ENCODE results near the genes RASGEF1B, SCD5 and LIN54.

DNA sequence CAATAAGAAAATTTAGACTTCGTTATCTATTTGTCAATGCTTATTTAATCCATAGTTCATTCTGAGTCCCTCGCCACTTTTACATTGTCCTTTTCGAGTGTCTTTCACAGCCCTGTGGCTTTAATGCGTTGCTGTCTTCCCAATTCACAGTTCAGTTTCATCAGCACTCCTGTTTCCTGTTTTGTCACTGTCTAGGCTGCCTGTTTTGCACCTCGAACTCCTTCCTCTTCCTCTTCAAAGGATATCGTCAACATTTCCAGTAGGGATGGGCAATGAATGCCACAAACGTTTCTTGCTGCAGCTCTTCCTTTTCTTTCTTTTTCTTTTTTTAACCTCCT is 105.3 kb downstream of the ANXA3 start:
- PRO-cap = bidirectional peak, plus-strand start at position 253 of the sequence, minus-strand start at position 125 of the sequence

- PRO-cap = no peak
These were observed 68.9 kb upstream of the BMP2K start for GRCh38 chr4:78707101-78707764.

DNA sequence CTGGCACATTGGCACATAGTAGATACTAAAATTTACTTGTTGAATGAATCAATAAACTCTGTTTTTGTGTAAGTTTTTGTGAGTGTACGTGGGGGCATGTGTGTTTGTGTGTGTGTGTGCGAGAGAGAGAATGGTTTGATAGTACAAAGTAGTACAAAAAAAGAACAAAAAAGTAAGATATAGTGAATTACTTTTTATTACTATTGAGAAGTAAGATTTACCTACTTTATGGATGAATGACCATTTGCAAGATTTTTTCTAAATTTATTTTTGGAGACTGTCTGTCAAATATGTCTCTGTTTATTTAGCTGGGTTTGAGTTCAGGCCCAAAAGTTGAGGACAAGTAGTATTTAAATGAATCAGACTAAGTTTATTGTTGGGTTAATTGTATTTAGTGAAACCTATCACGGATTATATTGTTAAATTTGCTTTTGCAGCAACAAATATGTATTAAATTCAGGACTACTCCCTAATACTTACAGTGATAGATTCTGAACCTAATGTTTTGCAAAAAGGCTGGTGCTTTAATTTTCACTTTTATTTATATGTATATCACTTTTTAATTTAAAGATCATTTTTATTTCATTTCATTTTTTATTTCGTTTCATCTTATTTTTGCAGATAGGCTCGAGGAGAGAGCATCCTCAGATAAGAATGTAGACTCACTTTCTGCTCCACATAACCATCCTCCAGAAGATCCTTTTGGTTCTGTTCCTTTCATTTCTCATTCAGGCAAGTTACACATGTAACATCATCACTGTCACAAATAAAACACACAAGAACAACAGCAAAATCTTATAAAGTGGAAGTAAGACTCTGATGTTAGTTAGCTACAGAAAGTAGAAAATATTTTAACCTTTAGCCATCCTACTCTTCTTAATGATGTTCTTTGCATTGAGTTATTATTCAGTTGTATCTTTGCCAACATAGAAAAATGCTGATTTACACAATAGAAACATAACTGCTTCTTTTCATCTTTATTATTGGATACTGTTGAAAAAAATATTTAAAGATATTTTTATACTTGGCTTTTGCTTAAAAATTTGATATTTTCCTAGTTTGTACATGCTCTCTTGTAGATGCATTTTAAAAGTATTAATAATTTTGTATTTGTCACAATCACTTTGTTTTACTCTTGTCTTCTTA is 52.3 kb downstream of the PAQR3 start:
- PRO-cap = no peak

GRCh38 chr4:78899025-78900160 is 39.8 kb downstream of the PAQR3 start:
- PRO-cap = no peak

DNA sequence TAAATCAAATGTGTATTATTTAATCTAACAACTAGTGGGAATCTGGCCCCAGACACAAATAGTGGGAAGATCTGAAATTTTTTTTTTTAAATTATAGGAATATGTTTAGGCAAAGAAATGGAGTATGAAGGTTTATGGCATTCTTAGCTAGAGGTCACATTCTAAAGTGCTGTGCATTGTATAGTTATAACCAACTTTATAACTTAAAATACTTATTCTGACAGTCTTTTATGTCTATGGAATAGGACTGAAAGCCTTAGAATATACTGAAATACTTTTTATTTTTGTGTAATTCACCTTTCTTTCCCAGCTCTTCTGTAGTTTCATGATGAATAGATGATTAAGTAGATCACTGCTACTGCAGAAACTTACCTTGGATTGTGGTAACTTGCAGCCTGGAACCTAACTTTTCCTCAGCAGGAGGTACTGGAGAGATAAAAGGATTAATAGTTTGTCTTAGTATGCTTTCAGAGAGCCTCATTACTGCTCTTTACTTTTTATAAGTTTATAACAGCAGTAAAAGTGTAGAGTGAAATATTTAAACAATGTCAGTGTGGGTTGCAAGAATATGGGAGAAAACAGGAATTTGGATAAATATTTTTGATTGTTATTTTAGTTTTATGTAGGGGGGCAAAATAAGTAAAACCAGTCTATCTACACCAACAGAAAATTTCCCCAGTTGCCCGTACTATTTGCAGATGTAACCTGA is 33.3 kb downstream of the PAQR3 start:
- PRO-cap = no peak

- PRO-cap = no peak
These were observed 1.4 kb downstream of the PAQR3 start for GRCh38 chr4:78937824-78938289.

DNA sequence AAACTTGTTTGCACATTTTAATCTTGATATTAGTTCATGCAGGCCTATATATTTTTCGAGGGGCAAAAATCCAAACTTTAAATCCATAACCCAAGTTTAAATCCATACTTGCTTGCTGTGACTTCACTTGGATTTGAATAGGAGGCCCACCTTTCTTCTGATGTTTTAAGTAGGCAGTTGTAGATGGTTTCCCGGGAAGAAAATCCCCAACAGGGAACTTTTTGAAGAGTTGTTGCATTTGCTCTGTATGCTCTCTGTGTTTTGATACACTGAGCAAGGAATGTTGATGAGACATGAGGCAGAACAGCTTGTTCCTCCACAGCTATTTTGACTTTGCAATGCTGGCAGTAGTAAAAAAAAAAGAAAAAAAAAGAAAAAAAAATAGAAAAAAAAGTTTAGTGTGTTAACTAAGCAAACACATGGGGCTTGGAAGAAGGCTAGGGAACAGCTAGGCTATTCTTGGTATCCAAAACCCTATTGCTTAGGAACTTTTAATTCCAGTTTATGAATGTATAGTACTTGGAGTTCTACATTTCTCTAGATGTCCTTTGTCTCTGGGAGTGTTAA is 23.3 kb upstream of the PAQR3 start:
- PRO-cap = no peak

DNA sequence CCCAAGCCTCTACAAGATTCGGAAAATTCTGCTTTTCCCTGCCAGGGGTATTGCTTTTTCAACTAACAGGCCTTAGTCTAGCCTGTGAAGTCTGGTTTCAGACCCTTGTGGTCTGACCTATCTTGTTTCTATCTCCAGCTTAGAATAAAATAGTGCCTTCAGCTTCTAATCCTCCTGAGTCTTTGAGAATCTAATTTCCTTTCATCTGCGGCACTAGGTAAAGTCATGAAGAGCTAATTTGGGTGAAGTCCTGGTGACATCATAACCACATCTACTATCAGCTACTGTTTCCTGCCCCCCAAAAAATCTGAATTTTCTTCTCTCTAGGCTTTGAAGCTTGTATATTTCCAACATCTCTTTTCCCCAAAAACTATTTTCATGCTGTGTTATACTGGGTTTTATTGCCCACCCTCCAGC is 52.8 kb upstream of the ANTXR2 start:
- PRO-cap = no peak

- PRO-cap = no peak
These were observed 58.5 kb upstream of the PRDM8 start for GRCh38 chr4:80138778-80139250.

- PRO-cap = no peak
These were observed 23.9 kb upstream of the PRDM8 start for GRCh38 chr4:80173416-80173846.

GRCh38 chr4:80265362-80266159 is 903 bp upstream of the FGF5 start:
- PRO-cap = no peak

DNA sequence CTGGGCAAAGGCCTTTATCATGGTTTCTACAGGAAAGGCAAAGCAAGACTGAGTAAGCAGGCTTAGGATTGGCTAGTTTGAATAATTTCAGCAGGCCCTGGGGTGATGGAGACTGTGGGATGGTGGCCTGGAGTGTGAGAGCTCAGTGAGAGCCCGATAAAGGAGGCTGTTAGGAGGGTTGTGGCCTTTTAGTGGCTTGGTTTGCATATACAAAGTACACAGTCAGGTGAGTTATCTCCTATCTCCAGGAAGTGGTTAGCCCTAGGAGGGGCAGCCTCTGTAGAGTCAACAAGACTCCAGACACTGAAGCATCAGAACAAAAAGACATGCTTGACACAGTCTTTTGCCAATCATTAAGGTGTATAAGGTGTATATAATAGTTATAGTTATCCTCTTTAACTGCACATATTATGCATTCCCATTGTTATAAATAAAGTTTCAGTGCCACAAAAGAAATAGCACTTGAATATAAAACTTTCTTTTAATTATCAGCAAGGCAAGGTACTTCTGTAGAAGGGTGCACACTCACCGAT is 157.3 kb downstream of the CFAP299 start:
- PRO-cap = no peak

GRCh38 chr4:81471397-81471959 is at the start of gene RASGEF1B:
Gene RASGEF1B, minus strand, starts transcription at chr4:81471907.
- PRO-cap = unidirectional peak, minus-strand start at chr4:81471640; bidirectional peak, plus-strand start at chr4:81472147, minus-strand start at chr4:81471838

DNA sequence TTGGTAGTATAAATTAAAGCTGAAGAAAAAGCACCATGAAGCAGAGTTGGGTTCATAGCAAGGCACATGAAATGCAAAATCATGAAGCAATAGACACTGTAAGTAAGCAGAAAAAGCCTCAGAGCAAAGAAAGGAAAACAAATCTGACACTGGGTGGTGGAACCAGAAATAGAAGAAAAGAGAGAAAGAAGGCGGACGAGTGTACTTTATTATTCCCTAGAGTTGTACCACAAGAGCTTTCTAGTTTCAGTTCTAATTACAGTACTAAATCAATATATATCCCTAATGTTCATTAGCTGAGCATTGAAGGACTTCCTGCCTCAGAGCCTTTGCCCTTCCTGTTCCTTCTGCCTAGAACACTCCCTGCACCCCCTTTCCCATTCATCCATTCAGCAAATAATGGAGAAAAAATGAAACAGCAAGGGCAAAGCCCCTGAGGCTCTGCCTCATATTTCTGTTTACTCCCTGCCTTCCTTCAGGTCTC is 153.8 kb upstream of the RASGEF1B start:
- PRO-cap = no peak

- PRO-cap = no peak
These were observed 18.7 kb downstream of the HNRNPD start for GRCh38 chr4:82355024-82355474.

DNA sequence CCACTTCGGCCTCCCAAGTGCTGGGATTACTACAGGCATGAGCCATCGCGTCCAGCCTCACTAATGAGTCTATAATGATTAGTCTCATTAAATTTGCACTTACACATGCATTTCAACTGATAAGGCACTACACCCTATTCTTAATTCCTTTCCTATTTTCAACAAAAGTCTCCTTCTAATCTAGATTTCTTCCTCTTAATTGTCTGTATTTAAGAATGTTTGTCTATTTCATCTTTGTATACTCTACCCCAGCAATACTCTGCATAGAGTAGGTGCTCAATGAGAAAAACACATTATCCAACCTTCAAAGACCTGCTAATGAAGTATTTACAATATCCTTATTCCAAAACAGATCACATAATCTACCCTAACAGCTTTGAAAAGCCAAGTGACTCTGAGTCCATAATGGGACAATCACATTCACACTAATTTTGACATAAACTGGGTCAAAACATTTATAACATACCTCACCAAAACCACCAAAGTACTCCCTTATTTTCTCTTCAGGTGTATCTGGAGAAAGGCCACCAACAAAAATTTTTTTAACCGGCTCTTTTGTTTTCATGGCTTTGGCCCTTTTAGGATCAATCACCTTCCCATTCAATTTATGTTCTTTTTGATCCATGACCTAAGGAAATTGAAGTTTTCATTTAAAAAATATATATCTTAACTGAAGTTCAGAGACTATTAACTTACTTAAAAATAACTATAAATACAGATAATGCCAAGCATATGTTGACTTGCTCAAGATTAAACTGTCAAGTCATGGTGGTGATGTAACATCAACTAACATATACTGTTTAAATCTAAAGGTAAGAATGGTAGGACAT is 15.4 kb downstream of the HNRNPD start:
- PRO-cap = no peak

GRCh38 chr4:82427905-82428729 is 2.1 kb downstream of the HNRNPDL start:
- PRO-cap = no peak

DNA sequence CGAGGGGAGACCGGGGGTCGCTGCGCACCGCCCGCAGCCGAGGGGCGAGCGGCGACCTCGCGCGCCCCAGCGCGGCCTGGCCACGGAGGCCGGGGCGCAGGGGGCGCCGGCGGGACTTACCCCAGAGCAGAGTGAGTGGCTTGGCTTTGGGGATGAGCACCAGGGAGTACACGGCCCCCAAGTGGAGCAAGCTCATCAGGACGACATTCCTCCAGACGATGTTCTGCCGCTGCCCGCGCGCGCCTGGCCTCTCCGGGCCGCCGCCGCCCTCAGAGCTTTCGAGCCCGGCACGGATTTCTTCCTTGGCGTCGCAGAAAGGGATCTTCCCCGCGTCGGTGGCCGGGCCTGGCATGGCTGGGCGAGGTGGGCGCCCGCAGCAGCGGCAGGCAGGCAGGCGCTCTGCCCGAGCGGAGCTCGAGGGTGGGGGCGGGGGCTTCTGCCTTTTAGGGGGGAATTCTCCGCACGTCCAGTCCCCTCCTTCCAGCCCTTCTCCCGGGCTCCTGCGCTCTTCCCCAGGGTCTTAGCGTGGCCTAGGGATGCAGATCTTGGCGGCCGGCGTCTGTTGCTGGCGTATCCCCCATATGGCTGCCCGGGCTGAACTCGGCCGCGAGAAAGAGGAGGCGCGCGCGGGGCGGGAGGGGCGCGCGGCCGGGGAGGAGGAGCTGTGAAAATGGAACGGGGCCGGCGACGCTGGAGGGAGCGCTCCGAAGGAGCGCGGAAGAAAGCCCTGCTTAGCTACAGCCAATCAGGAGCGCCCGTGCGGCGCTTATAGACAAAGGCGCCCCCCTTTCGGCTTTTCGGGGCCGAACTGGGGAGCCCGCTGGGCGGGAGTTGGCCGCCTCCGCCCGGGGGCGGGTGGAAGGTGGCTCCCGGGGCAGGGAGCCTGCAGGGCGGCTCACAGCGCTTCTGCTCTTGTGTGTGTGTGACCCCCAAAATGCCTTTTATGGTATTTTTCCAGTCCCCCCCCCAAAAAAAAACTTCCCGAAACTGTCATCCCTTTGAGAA is at the start of gene SCD5:
Gene SCD5 (minus strand): TSS at position 611 of the 1,005 bp plus-strand sequence.
- PRO-cap = bidirectional peak, plus-strand start at position 795 of the sequence, minus-strand start at position 587 of the sequence

DNA sequence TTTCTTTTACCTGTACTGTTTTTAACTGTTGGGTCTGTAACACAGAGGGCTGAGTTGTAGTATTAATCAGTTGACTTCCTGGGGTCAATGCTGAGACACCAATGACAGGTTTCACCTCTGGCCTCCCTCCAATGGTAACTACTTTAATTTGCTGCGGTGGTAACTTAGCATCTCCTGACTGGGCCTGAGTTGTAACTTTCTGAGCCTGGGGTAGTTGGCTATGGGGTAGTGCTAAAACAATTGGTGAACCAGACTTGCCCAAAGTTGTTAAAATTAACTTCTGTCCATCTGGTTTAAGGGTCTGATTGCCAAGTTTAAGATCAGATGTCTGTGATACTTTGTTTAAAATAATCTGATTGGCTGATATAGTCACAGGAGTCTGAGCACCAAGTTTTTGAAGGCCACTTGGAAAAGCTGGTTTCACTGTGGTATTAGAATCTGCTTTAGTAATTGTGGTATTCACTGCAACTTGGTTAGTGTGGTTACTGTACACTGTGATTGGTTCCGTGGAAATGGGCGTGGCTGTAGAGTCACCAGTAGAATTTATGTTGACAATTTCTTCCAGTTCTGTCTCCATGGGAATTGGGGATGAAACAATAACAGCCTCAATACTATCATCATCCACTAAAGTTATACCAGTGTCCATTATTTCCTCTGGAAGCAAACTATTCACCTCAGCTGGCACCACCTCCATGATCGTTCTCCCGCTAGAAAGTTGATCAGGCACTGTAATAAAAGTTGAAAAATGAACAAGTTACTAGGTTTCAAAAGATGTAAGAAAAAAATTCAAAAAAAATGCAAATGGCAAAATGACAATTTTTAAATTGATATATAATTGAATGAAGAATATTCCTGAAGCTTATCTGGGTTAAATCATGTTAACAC is 26.2 kb downstream of the LIN54 start:
- PRO-cap = no peak

DNA sequence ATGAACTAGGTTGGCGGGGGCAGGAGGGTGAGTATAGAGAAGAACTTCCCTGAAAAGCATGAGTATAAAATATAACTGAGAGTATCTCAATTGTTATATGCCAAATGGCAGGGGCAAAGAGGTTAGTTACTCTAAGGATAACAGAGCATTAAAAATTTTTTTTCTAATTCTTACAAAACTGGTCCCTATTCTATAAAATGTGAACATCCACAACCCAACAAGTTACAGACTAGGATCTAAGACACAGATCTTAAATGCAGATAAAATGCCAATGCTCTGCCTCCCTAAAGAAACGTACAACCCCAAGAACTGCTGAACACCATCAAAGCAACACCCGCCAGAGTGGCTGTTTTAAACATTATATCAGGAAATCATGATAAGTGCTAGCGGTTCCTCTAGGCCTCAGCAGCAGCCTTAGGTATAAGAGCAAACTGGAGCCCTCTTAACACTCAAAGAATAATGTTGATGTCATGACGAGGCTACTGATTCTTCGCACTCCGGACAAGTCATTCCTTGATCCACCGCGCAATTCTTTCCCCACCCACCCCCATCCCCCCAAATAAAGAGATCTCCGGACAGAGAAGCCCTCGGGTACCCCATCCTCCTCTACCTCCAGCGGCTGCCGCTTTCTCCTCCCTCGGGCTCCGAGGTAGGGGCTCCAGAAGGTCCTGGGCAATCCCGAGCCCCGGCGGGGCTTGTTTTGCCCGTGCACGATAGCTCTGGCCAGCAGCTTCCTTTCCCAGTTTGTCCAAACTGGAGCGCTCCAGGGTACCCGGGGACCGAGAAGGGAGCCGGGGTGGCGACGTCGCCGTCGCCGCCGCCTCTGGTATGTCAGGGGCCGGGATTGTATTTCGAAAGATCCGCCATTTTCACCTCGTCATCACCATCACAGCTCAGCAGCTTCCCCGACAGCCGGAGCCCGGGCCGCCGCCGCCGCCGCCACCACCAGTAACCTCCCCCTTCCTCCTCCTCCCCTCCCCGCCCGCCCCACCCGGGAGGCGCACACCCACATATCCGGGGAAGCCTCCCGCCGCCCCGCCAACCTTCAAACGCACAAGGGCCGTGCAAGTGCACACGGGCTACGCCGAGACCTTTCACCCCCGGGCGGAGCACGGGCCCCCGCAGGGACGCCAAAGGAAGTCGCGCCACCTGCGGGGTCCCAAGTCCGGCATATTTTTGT is at the start of gene LIN54:
Gene LIN54 (minus strand): TSS at position 950 of the 1,180 bp plus-strand sequence.
- PRO-cap = unidirectional peak, plus-strand start at position 452 of the sequence; bidirectional peak, plus-strand start at position 1,048 of the sequence, minus-strand start at position 950 of the sequence

All from bile duct (tissue), 1 donor.